Thyroid gland (tissue), 7 donors: Measurements from ENCODE around the genes RTP1 and SST.

DNA sequence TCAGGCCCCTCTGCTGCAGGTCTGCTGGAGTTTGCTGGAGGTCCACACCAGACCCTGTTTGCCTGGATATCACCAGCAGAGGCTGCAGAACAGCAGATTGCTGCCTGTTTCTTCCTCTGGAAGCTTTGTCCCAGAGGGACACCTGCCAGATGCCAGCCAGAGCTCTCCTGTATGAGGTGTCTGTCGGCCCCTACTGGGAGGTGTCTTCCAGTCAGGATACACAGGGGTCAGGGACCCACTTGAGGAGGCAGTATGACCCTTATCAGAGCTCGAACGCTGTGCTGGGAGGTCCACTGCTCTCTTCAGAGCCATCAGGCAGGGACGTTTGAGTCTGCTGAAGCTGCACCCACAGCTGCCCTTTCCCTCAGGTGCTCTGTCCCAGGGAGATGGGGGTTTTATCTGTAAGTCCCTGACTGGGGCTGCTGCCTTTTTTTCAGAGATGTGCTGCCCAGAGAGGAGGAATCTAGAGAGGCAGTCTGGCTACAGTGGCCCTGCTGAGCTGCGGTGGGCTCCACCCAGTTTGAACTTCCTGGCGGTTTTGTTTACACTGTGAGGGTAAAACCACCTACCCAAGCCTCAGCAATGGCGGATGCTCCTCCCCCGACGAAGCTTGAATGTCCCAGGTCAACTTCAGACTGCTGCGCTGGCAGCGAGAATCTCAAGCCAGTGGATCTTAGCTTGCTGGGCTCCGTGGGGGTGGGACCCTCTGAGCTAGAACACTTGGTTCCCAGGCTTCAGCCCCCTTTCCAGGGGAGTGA, 21.4 kb upstream of the ST6GAL1 start:
- PRO-cap, 2 experiments, result no peak in any of the 2 experiments
- RAMPAGE, long total RNA, 5 experiments, result no peak in any of the 5 experiments

DNA sequence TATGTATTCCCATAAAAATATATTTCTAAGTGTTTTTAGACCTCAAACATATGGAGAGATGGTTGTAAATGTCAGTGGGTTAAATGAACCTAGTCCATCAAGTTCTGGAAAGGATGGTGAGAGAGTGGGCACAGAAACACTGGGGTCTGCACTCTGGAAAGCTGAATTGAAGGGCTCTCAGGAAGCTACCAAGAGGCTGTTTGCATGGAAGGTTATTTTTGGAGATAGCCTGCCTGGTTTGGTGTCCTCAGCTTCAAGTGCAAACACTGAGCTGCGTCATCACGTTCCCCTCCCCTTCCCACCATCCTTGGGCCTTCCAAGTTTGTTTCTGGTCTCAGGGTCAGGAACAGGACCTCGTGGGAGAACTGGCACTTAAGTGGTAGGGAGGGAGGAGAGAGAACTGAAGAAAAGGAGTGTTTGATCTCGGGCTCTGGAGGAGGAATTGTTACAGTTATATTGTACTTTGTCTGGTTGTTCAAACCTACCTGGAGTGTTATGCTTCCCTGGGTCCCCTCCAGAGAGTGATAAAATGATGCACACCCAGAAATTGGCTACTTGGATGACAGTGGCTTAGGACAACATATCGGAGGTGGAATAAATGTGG, 10.6 kb downstream of the ST6GAL1 start:
- PRO-cap, 2 experiments, result peak in 1 of 2 experiments; most common plus-strand start position 375 of the sequence (in 1); most common minus-strand start position 168 of the sequence (in 1)
- RAMPAGE, long total RNA, 5 experiments, result no peak in any of the 5 experiments

GRCh38 chr3:186960353-186960984, 30.1 kb downstream of the ST6GAL1 start:
- PRO-cap, 2 experiments, result no peak in any of the 2 experiments
- RAMPAGE, long total RNA, 5 experiments, result no peak in any of the 5 experiments

- PRO-cap, 2 experiments, result no peak in any of the 2 experiments
- RAMPAGE, long total RNA, 5 experiments, result no peak in any of the 5 experiments
Observed at GRCh38 chr3:187063373-187064160, 75.7 kb downstream of the RPL39L start.

DNA sequence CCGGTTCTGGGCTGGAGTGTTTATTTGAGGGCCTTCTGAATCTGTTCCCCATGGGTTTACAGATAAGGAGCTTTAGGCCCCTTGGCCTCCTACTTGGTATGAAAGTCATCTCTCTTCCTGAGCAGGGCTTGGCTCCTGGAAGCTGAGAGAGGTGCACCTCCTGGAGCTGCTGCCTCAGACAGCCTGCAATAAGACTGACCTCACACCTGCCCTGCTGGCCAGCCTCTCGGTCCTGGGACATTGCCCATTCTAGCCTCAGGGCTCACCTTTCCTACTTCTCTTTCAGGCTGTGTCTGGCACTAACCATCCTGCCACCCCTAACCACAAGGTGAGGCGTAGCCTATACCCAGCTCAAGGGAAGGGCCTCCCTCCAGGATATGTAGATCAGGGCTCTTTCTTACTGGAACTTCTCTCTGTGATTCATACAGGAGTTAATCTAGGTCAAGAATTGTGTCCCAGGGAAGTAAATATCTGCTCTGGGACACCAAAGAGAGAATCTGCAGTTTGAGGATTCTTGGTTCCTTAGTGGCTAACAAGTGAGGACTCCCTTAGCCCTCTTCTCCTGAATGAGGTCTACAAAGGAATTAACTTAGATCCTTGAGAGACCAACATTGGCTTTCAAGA, 10.2 kb upstream of the RTP1 start:
- PRO-cap, 2 experiments, result no peak in any of the 2 experiments
- RAMPAGE, long total RNA, 5 experiments, result no peak in any of the 5 experiments

DNA sequence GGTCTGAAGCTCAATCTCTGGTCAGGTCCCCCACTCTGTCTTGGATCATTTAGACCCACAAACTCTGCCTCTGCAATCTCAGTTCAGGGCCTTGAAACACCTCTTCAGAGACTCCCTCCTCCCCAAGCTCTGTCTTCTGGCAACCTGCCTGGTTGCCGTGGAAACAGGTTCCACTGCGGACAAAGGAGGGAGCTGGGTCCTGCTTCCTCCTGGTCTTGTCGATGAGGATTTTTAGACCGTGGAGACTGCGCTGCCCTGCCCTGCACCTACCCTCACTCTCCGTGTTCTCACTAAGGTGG, at the start of gene RTP1:
Gene RTP1, plus strand, starts transcription at position 192 of the 299 bp plus-strand sequence.
- PRO-cap, 2 experiments, result no peak in any of the 2 experiments
- RAMPAGE, long total RNA, 5 experiments, result no peak in any of the 5 experiments

GRCh38 chr3:187222596-187223213, 25.4 kb downstream of the RTP1 start:
- PRO-cap, 2 experiments, result no peak in any of the 2 experiments
- RAMPAGE, long total RNA, 5 experiments, result no peak in any of the 5 experiments

GRCh38 chr3:187670092-187670740, at the start of gene SST:
Gene SST, minus strand, starts transcription at chr3:187670394.
- PRO-cap, 2 experiments, result no peak in any of the 2 experiments
- RAMPAGE, long total RNA, 5 experiments, result start-site peak on the minus strand in 1 of 5 experiments, at chr3:187670392-187670400 at its widest, 23 reads per replicate

DNA sequence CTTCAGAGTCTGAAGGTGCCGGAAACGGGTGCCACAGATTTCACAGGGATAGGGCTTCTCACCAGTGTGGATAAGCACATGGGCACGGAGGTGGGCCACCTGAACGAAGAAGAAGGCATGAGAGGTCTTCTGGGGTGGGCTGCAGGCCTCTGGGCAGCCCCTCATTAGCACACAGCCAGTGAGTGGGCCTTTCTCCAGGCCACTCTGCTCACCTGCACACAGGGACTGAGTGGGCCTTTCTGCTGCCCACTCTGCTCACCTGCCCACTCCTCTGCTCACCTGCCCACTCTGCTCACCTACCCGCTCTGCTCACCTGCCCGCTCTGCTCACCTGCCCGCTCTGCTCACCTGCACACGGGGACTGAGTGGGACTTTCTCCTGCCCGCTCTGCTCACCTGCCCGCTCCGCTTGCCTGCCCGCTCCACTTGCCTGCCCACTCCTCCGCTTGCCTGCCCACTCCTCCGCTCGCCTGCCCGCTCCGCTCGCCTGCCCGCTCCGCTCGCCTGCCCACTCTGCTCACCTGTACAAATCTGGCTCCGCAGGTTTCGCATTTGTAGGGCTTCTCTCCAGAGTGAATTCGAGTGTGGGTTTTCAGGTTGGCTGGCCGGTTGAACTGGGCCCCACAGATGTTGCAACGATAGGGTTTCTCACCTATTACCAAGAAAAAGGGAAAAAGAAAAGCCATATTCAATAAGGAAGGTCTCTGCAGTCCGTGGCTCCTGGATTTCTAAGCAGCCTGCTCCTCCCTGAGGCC, 20.1 kb downstream of the BCL6 start:
- PRO-cap, 2 experiments, result peak in 1 of 2 experiments; most common minus-strand start position 362 of the sequence (in 1)
- RAMPAGE, long total RNA, 5 experiments, result no peak in any of the 5 experiments

- PRO-cap, 2 experiments, result no peak in any of the 2 experiments
- RAMPAGE, long total RNA, 5 experiments, result no peak in any of the 5 experiments
Observed at GRCh38 chr3:187728909-187729499, 16.3 kb downstream of the BCL6 start.

DNA sequence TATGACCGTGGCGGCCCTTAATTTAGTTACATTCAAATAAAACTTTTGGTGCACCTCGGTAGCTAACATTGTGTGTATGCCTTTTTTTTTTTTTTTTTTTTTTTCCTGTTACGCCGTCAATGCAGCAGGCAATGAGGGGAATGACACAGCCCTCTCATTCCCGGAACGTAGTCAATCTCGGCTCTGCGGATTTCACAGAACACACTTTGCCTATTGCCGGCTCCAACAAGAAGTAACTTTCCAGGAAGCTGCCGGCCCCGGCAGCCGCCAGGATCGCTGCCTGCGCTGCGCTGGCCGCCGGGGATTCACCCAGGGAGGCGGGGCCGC, 7.6 kb downstream of the BCL6 start:
- PRO-cap, 2 experiments, result peak in 2 of 2 experiments; most common plus-strand start position 174 of the sequence (in 1); most common minus-strand start position 307 of the sequence (in 2)
- RAMPAGE, long total RNA, 5 experiments, result no peak in any of the 5 experiments

- PRO-cap, 2 experiments, result no peak in any of the 2 experiments
- RAMPAGE, long total RNA, 5 experiments, result no peak in any of the 5 experiments
Observed at GRCh38 chr3:187919046-187919429, 173.8 kb upstream of the BCL6 start.

- PRO-cap, 2 experiments, result no peak in any of the 2 experiments
- RAMPAGE, long total RNA, 5 experiments, result no peak in any of the 5 experiments
Observed at GRCh38 chr3:187989727-187990253, 164.2 kb upstream of the LPP start.

- PRO-cap, 2 experiments, result no peak in any of the 2 experiments
- RAMPAGE, long total RNA, 5 experiments, result no peak in any of the 5 experiments
Observed at GRCh38 chr3:188164871-188166107, 11.3 kb downstream of the LPP start.

GRCh38 chr3:188178231-188179054, 24.5 kb downstream of the LPP start:
- PRO-cap, 2 experiments, result no peak in any of the 2 experiments
- RAMPAGE, long total RNA, 5 experiments, result no peak in any of the 5 experiments

- PRO-cap, 2 experiments, result no peak in any of the 2 experiments
- RAMPAGE, long total RNA, 5 experiments, result no peak in any of the 5 experiments
Observed at GRCh38 chr3:188183281-188183674, 29.3 kb downstream of the LPP start.

DNA sequence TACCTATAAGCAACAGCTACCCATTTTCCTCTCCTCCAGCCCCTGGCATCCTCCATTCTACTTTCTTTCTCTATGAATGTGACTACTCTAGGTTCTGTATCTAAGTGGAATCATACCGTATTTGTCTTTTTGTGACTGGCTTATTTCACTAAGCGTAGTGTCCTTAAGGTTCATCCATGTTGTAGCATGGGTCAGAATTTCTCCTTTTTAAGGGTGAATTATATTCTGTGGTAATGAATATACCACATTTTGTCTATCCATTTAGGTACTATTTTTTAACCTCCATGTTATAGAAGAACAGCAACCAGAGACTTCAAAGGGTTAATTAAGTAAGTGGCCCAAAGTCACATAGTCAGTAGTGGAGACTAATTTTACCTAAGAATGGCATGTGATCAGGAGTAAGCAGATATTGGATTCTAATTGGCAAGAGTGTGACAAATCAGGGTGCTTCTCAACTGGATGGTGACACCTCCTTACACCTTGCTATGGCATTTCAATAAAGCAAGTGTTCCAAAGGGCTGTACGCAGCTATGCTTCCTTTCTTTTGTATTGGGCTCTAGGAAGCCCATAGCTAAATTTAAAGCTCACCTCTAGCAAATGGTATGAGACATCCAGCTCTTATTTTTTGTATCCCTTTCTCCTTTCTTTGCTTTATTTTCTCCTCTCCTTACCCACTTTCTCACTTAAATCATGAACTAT, 61.6 kb downstream of the LPP start:
- PRO-cap, 2 experiments, result no peak in any of the 2 experiments
- RAMPAGE, long total RNA, 5 experiments, result no peak in any of the 5 experiments

DNA sequence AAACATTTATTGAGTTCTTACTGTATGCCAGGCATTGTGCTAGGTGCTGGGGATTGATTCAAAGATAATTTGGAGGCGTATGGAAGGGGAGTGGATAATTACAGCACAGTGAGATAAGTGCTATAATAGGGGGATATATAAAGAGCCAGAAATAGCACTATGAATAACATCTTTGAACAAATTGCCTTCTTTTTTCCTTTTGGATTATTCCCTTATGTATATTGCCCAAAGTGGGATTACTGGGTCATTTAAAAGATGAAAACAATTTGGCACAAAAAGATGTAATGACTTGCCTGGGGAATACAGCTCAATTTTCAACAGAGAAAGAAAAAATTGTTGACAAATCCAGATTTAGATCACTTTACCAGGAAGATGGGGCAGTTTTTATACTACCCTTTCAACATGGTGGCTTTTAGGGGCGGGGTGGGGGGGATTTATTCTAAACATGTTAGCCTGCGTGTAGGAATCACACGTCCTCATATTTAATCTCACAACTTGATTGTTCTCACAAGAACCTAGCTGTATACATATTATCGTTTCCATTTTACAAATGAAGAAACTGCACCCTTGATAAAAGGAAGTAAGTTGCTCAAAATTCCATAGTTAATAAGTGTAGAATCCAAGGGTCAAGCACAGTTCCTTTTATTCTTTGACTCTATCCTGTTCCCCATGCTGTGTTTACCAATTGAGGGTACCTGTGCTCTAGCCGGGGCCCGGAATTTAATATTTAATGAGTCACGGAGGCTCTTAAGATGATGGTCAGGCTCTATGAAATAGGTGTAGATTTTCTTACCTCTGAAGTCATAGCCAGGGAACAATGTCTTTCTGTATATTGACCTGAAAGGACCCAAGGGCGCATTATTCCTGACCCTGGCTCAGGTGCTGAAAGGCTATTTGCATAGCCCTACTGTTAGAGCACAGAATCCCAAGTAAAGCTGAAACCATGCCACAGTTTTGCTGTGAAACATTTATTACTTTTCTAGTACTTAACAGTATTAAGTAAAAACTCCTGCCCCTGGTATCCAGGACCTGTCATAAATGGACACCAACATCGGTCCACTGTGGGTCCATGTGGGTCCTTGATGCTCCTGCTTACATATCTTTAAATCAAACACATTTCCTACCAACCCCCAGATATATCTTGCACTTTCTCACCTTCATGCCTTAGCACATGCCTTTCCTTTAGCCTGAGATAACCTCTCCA, 65.1 kb downstream of the LPP start:
- PRO-cap, 2 experiments, result peak in 1 of 2 experiments; most common plus-strand start position 359 of the sequence (in 1)
- RAMPAGE, long total RNA, 5 experiments, result no peak in any of the 5 experiments

DNA sequence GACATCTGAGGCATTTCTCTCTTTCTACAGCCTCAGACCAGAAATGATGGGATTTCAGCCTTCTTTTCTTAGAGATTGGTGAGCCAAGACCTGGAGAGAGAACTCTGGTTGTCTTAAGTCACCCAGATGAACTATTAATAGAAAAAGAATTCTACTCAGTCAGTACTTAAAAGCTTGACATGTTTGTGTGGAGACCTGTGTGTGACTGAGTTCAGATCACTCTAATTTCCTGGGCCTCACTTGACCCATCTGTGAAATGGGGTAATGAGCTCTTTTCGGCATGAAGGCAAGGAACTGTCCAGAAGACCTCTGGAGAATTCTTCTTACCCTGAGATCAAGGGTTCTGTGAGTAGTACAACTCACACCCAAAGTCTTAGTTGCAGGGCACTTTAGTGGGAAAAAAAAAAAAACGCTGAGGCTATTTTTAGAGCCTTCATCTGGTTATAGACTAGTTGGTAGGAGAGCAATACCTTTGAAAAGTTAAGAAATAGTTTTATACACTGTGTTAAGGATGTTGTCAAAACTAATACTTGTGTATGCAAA, 93.0 kb downstream of the LPP start:
- PRO-cap, 2 experiments, result no peak in any of the 2 experiments
- RAMPAGE, long total RNA, 5 experiments, result no peak in any of the 5 experiments

DNA sequence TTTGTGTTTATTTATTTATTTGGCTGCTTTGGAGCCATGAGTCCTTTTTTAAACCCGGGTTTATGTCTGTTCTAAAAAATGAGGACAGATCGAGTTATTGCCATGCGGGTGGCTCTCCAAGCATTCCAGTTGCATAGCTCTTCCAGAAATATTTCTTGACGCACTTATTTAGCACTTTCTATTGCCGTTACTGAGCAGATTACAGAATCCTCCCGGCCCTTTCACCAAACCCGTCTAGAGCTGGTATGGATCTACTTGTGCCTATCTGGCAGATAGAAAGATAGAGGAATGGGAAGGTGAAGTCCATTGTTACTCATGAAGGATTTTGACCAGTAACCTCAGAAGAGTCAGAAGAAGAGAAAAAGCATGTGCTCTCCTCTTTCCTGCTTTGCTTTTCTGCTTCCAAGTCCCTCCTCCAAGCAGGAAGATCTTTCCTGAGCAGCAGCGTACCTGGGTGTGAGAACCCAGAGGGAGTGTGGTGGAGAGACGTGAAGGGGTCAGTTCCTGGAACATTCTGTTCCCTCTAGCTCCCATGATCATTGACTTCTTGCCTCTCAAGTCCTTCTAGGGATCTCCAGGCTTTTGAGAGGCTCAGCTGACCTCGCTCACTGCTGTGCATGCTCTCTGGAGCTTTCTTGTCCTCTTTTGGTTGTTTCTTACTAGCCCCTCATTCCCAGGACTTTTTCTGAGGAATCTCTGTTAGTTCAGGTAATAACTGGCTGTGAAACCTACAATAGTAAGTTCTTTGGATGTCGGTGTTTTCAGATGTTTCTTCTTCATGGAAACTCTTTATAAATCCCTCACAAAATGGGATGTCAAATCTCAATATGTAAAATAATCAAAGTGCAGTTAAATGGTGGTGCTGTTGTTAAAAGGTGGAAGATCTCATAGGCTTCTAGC, 112.9 kb downstream of the LPP start:
- PRO-cap, 2 experiments, result peak in 2 of 2 experiments; most common plus-strand start position 227 of the sequence (in 1); most common minus-strand start position 398 of the sequence (in 2)
- RAMPAGE, long total RNA, 5 experiments, result no peak in any of the 5 experiments